Subcutaneous preadipocyte (primary cell): ENCODE measurements around a stretch of chr2.

DNA sequence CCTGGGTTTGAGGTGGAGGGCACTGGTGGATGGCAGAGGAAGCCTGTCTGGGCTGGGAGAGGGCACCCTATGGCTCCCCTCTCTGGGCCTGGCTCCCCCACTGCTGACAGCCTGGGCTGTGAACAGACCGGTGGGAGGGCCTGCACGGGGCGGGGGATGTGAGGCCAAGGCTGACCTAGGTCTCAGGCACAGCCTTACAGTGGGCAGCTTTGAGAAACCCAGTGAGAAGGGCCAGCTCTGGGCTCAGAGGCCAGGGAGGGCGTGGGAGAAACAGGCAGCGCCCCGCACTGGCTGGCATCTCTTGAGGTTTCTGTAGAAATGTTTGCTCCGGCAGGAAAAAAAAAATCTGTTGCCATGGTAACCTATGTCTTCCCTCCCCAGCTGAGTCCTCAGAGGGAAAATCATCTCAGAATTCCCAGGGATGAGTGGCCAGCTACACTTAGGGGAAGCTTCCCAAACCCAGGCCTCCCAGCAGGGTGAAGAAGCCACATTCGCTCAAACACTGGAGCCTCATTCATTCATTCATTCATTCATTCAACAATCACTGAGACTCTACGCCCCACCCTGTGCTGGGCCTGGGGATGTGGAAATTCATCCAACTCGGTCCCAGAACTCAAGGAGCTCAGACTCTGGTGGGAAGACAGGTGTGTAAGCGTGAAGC is 71.7 kb upstream of the TAF1B start:
- CAGE, long polyA plus RNA, result no peak

DNA sequence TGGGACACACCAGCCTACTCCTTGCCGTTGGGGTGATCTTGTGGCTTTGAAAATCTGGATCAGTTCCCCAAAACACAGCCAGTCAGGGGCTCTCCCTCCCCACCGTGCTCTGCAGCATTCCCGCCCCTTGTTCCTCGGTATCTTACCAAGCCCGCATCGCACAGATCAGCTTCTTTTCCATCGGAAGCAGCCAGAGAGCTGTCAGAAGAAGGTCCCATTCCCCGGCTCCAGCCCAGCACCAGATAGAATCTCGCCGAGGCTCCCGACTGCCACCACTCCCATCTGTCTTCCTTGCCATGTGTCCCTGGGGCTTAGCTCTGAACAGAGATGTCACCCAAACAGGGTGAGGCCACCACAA is 70.3 kb upstream of the TAF1B start:
- CAGE, long polyA plus RNA, result no peak

DNA sequence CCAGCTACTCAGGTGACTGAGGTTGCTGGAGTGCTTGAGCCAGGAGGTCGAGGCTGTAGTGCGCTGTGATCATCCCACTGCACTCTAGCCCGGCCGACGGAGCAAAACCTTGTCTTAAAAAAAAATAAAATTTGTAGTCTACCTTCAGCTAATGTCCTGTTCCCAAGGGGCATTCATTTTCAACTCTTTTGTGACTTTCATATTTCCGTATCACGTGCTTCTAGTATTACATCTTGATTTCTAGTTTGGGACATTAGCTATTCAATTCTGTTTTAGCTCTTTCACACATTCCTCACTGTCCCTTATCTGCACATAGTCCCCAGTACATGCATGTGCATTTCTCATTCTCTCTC is 27.1 kb downstream of the TAF1B start:
- CAGE, long polyA plus RNA, result no peak

DNA sequence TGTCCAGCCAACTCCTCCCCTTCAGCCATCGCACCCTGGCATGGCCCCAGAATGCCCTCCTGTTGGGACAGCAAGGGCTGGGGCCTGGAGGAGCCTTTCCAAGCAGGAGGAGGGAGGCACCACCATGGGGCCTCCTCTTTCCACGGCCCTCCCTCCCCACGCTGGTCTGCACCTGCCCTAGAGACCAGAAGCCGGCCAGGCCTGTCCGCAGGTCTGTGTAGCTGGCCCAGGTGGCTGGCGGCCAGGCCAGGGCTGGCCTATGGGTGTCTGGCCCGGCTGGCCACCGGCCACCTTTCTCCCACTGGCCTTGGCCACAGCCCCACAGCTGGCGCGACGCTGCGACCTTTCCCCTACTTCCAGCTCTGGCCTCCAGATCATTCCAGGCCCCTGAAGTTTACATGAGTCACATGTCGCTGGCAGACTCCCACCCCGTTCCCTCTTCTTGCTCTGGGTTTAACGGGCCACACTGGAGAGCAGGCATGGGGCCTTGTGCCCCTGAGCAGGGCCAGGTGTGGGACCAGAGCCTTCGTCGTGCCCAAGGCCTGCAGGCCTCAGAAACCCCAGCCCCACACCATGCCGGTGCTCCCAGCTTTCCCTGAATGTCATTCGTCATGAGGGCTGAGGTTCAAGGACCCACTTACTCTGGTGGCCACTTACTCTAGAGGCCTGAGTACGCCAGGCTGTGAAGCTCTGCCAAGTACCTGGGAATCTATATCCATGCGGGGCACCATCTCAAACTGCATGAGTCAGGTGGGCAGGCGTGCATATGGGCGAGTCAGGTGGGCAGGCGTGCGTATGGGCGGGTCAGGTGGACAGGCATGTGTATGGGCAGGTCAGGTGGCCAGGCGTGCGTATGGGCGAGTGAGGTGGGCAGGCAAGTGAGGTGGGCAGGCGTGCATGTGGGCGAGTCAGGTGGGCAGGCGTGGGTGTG is 33.3 kb upstream of the KLF11 start:
- CAGE, long polyA plus RNA, result no peak

- CAGE, long polyA plus RNA, result no peak
Observed at GRCh38 chr2:10095095-10095549, 14.9 kb upstream of the CYS1 start.

DNA sequence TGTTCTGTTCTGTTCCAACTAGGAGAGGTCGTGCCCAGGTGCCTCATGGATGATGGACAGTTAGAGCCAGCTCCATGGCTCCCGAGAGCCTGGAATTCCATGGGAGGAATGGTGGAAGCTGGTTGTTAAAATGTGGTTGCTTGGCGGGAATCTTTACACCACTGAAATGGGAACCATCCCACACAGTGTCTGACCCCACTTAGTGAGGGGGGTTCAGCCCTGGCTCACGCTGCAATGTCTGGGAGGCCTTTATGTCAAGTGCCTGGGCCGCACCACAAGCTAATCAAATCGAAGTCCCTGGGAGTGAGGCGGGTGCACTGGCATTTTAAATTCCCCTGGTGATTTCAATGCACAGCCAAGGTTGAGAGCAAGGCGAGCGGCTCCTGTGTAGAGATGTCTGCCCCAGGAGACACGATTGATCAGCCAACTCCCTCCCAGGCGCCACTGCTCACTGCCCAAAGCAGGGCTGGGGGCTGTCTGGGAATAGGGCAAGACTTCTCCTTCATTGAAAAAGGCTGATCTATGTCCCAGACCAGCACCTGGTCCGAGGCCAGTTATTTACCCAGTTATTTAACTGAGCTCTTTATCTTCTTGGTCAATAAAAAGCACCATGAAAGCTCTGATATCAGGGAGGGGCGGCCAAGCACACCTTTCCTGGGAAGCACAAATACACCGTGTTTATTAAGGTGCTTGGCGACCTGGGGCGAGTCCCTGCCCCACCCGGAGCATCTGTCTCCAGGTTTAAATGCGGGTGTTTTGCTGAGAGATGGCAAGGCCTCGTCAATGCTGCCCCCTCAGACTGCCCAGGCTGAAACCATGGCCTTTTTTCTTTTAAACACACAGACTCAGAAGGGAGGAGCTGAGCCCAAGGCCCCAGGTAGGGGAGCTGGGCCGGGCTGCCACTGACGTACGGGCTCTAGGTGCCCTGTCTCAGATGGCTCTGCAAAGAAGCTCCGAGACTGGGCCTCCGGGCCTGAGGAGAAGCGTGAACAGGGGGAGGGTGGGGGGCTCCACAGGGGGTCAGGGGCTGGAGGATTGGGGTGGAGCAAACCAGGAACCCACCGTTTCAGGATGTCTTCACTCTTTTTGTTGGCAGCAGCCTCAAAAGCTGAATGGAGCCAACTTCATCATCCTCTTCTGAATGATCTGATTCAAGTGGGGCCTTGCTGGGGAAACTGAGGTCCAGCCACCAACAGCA is 74.0 kb upstream of the HPCAL1 start:
- CAGE, long polyA plus RNA, result no peak

GRCh38 chr2:10241660-10242141 is 61.0 kb upstream of the HPCAL1 start:
- CAGE, long polyA plus RNA, result no peak

DNA sequence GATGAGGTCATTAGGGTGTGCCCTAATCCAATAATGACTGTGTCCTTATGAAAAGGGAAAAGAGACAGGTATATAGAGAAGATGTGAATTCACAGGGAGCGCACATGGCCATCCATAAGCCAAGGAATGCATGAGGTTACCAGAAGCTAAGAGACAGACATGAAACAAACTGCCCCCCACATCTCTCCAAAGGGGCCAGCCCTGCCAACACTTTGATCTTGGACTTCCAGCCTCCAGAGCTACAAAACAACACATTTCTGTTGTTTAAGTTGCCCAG is 2.2 kb upstream of the HPCAL1 start:
- CAGE, long polyA plus RNA, result no peak

DNA sequence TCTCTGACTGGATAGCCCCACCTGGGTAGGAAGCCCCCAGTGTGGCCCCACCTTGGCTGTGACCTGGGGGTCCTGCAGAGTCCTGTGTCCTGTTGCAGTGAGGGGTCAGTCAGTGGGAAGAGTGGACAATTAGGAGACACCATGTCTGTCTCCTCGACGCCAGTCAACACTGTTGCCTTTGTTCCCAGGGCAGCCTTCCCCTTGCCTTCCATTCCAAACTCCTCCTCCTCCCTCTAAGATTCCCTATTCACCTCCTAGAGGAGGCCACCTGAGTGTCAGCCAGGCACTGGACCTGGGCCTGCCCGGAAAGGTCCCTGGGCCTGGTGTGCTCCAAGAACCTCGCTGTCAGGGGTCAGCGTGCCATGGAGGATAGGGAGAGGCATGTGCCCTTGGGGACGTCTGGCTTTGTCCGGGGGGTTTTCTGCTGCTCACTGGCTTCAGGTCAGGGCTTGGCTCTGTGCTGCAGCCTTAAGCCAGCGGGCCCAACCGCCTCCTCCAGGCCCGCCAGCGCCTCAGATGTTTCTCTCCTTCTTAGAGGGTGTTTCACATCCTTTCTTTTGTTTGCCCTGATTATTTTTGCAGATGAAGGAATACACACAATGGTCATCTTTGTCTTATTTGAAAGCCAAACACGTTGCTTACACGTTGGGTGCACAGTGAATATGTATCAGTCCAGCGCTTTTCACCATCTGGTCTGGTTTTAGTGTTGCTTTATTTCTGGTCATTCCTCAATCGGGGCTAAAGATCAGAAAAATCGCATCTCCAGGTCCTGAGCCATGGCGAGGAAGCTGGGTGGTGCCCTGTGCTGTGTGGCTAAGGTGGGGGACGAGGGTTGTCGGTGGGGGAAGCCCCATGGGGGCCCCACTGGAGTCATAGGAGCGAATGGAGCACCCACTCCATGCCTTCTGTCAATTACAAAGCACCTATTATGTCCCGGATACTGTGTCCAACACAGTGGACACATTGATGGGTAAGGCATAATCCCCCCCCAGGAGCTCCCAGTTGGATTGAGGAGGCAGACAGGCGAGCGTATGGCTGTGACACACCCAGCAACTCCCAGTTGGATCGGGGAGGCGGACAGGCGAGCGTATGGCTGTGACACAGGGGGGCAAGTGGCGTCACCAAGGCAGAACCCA is 69.1 kb downstream of the HPCAL1 start:
- CAGE, long polyA plus RNA, result no peak

DNA sequence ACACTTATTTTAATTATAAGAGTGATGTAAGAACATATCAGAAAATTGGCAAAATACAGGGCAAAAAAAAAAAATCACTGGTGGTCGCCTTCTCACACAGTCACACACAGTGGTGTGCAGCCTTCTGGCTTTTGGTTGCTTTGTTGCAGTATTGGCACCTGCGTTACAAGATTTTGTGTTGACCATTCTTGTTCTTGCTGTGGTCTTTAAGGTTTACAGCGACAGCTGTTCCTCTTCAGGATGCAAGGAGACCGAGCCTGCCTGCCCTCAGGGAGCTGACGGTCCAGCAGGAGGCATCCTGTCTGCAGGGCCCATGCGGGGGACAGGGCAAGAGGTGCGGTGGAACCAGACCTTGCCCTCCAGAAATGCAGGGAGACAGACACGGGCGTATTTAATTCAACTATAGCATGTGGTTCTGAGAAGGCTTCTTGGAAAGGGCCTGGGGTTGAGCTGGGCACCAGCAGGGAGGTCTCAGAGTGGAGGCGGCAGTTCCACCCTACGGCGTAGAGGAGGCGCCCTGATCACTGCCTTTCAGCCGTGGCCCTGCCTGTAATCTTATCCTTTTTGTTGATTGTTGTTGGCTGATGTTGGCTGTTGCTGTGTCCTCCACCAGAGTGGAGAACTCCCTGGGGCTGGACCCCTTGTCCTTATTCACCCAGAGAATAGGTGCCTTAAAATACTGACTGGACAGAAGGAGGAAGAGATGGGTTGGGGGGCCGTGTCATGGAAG is 71.7 kb downstream of the HPCAL1 start:
- CAGE, long polyA plus RNA, result no peak

GRCh38 chr2:10404673-10405259 is 43.4 kb downstream of the ODC1 start:
- CAGE, long polyA plus RNA, result no peak

GRCh38 chr2:10444386-10445029 is 3.6 kb downstream of the ODC1 start:
- CAGE, long polyA plus RNA, result no peak

GRCh38 chr2:10446310-10446594 is 1.9 kb downstream of the ODC1 start:
- CAGE, long polyA plus RNA, result no peak

DNA sequence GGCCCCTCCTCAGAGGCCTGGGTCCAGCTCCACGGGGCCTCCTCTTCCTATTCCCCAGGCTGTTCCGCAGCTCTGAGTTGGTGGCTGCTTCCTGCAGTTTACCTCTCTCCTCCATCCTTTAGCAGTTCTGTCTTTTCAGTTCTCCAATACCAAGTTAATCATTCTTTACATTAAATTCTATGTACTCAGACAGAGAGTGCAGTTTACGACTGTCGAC is 87.7 kb downstream of the NOL10 start:
- CAGE, long polyA plus RNA, result no peak

- CAGE, long polyA plus RNA, result no peak
Observed at GRCh38 chr2:10642382-10643261, 47.2 kb downstream of the NOL10 start.

DNA sequence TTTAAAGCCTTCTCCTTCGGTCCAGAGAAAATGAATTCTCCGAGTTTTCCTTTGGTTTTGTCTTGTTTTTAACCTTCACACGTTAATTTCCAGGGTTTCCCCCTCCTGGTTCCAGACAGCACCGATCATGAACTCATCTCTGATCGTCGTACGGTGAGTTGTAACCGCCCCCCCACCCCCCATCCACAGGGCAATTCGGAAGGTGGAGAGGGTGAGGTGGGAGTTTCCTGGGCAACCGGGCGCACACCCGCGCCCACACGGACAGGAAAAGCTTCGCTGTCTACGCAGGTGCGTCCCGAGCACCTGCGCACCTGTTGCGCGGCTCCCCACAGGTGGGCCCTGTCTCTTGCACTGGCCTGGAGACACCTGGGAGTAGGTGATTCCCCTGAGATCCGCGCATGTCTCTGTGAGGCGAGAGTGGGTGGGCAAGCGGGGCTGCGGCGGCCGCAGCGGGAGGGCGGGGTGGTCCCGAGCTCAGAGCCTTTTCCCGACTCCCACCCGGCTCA is 532 bp upstream of the ATP6V1C2 start:
- CAGE, long polyA plus RNA, result no peak

GRCh38 chr2:10767939-10768607 is 44.5 kb downstream of the PDIA6 start:
- CAGE, long polyA plus RNA, result no peak

GRCh38 chr2:10810037-10810551 is 2.5 kb downstream of the PDIA6 start:
- CAGE, long polyA plus RNA, result no peak

DNA sequence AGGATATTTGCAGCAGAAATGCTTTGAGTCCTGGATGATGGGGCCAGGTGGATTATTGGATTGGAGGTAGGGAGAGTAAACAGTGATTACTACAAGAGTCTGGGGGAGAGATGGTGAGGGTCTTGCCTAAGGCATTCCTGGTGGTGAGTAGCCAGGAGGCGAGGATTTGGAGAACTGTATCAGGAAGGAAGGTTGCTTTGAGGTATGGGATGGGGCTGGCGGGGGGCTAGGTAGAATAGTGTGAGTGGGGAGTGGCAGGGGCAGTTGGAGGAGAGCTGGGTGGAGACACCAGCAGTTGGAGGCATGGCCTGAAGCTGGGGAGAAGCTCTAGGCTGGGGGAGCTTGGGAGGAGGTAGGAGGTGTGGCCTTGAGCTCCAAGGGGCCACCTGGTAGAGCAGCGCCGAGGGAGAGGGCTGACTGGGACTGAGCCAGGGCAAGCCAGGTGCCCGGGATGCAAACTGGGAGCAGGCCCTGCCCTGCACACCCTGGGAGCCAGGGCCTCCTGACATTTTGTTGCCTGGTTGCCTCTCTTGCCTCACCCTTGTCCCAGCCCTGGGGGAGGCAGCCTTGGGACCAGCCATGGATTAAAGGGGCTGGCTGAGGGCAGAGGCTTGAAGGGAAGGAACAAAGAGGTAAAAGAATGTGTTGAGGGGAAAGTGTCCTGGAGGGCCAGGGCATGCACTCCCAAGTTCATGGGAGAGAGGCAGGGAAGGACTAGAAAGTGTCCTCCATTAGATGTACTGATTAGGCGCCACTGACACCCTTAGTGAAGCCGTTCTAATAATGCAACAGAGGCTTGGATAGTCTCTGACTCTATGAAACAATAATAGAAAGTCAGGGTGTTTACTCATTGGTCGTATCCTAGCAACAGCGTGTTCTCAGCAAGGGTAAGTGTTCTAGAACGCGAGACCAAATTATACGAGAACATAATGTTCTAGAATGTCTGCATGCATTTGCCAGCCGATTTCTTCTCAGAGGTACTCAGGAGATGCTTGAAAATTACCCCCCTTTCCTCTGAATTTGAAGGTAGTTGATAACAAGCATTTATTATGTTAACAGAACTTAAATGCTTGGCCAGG is 33.2 kb upstream of the PDIA6 start:
- CAGE, long polyA plus RNA, result no peak

DNA sequence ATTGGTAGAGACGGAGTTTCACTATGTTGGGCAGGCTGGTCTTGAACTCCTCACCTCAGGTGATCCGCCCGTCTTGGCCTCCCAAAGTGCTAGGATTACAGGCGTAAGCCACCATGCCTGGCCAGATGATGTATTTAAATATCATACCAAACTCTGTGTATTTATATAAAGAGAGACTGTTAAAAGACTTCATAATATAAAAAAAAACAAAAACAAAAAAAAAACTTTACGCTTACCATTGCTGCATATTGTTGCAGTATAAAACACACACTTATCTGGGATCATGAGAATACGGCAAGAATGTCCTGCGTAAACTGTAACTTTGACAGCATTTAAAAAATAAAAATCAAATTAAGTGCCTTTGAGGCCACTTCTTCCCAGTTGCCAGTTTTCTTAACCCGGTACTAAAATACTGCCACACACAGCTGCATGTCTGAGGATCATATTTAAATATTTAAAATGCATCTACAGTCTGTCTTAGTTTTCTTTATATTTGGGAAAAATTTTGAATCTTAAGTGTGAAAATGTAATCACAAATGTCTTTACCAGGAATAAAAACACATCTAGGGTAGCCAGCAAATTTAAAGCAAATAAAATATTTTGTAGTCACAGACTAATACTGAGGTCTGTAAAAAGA is 26.7 kb downstream of the SLC66A3 start:
- CAGE, long polyA plus RNA, result no peak